HTR-8/SVneo (cell line): ENCODE data around the genes C6orf62, H3C1, H3C2, H4C3 and H2BC7.

- RRBS = 2% methylated on average over 2 of the region's 27 CpGs
These were observed at the start of gene C6orf62 for GRCh38 chr6:24718966-24719981. C6orf62 (minus strand) TSS chr6:24719154.

DNA sequence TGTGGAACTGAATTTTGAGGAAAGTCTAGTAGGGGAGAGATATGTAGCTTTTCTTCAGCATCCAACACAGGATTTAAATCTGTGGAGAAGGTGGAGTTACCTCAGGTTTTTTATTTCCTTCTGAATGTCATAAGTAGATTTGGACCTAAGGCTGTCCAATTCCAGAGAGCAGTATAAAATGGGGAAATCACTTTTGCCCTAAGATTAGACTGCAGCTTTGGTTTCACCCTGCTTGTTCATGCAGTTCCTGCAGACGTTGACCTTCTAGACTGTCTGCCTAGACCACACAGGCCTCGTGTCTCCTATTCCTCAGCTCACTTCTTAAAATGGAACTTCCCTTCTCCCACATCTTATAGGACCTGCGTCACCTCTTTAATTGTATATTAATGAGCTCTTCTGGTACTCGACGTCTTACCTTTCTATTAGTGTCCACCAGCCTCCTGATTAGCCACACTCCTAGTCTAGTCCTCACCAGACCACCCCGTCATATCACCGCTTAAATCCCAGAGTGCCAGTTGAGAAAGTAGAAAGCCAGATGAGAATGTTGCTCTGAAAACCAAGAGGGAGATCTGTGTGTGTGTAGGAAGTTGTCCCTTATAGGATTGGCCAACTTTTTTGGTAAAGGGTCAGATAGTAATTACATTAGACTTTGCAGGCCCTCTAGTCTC, 26.1 kb upstream of the C6orf62 start:
- RRBS = no CpG with 5 or more reads among the region's 7 CpGs

- RRBS = no CpG with 5 or more reads among the region's 1 CpG
These were observed 303 bp upstream of the ARMH2 start for GRCh38 chr6:24799143-24799296.

DNA sequence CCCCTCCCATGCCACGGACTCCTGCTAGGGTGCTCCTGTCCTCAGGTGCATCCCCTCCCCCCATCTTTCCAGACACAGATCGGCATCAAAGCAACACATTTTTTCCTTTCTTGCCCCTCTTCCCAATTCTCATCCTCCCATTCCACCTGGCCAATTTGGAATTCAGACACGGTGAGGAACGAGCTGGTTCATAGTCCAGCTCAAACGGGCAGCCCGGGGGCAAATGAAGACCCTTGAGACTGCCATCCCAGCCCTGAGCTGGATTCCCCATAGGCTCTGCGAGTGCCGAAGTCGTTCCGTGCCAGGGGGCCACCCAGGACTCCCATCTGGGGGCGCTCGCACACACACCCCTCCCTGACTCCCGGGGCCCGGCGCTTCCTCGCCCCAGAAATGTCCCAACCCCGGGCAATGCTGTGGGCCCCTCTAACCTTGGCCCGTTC, 25.6 kb downstream of the RIPOR2 start:
- RRBS = no CpG with 5 or more reads among the region's 18 CpGs

- RRBS = no CpG with 5 or more reads among the region's 5 CpGs
These were observed 9.3 kb downstream of the RIPOR2 start for GRCh38 chr6:24926361-24926941.

GRCh38 chr6:24980810-24981373, 45.1 kb upstream of the RIPOR2 start:
- RRBS = no CpG with 5 or more reads among the region's 2 CpGs

DNA sequence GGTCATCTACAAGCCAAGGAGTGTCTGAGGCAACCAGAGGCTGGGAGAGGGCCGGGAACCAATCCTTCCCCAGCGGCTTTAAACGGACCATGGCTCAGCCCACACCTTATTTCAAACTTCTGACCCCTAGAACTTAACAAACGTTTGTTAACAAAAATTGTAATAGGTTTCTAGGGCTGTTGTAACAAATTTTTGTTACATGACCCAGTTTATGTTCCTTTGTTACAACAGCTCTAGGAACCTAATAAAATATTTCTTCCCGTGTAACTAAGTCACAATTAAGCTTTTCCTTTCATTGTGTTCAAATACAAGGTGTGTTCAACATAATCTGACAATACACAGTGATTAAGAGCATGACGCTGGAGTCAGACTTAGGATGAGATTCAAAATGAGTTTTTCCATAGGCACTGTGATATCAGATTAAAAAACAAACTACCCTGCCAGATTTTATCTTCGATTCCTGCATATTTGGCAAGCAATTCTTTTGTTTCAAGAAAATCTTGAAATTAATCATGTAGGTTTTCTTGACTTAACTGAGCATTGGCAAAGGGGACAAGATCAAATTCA, 169.5 kb upstream of the RIPOR2 start:
- RRBS = no CpG with 5 or more reads among the region's 7 CpGs

DNA sequence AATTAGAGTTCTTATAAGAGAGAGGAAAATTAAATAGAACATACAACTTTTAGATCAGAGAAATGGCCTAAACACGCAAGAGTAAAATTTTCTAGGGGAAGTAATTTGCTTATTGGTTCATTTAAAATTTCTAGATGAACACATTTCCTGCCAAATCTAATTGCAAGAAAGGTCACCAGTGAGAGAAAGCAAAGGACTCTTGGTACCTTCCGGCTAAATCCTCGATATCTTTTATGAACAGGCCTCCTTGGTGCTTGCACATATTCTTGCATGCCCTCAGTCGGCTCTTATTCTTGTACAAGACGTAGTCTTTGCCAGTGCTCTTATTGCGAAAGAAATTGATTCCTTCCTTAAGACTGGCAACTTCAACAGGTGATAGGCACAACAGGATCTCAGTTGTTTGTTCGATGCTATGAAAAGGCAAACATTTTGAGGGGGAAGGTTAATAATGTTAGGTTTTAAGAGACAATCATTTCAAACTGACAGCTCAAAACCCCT, 141.7 kb upstream of the CARMIL1 start:
- RRBS = no CpG with 5 or more reads among the region's 7 CpGs

GRCh38 chr6:25296777-25297169, 17.6 kb downstream of the CARMIL1 start:
- RRBS = no CpG with 5 or more reads among the region's 2 CpGs

DNA sequence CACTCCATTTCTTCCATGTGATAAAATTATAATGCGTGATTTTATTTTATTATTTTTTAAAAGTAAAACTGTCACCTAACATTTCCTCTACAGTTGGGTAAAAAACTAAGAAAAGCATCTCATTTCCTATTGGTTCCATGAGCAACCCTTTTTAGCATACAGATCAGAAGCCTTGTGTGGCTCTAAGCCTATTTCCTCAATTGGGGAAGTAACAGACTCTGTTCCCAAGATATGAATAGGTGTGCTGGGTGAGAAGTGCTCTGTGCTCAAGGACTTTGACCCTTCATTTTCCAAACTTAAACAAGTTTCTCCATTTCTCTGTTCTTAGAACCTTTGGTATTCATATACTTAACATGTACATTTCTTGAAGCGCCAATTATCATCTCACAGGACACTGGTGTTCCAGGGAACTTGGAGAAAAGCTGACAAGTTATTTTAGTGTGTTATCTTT, 24.1 kb downstream of the CARMIL1 start:
- RRBS = no CpG with 5 or more reads among the region's 2 CpGs

DNA sequence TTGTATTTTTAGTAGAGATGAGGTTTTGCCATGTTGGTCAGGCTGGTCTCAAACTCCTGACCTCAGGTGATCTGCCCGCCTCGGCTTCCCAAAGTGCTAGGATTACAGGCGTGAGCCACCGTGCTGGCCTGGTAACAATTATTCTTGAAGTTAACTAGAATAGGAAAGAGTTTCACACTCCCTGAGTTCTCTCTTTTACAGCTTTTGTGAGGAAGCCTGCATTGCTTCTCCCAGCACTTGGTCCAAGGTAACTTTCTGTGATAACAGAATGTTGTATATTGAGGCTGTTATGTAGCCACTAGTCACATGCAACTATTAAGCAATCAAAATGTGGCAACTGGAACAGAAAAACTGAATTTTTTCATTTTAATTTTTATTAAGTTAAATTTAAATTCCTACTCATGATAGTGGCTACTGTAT, 2.4 kb downstream of the TRIM38 start:
- RRBS = no CpG with 5 or more reads among the region's 4 CpGs

- RRBS = no CpG with 5 or more reads among the region's 50 CpGs
These were observed at the start of gene H3C1 for GRCh38 chr6:26020071-26021033. H3C1 (plus strand) TSS chr6:26020451.

DNA sequence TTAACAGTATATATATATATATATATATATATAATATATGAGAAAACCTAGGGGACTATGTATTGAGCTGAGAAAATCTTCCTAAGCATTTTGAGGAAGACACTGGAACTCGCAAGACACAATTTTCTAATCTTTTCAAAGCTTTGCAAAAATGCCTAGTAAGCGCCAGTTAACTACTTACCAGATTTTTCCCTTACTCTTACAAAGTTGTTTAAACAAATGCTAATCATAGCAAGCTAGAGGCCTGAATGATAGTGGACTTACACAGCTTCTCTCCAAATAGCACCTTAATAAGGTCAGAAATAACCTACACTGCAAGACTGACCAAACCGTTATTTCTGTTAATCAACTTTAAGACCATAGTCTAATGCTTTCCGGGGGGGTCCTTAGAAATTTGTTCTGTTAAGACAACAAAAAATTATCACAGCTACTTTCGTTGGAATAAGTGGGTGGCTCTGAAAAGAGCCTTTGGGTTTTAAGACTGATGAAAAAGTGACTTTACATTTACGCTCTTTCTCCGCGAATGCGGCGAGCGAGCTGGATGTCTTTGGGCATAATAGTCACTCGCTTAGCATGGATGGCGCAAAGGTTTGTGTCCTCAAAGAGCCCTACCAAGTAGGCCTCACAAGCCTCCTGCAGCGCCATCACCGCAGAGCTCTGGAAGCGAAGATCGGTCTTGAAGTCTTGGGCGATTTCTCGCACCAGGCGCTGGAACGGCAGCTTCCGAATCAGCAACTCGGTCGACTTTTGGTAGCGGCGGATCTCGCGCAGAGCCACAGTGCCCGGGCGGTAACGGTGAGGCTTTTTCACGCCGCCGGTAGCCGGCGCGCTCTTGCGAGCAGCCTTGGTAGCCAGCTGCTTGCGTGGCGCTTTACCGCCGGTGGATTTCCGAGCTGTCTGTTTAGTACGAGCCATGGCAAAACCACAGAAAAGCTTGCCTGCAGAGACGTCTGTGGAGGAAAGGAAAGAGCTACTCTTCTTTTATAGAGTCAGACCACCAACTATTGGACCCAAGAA, at the start of gene H3C2:
H3C2 (minus strand) TSS at position 954 of the 1,017 bp plus-strand sequence.
- RRBS = no CpG with 5 or more reads among the region's 45 CpGs

- RRBS = no CpG with 5 or more reads among the region's 5 CpGs
These were observed 1.8 kb downstream of the H1-2 start for GRCh38 chr6:26054387-26054855.

DNA sequence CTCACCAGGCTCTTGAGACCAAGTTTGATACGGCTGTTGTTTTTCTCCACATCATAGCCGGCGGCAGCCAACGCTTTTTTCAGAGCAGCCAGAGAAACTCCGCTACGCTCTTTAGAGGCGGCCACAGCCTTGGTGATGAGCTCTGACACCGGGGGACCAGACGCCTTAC, 223 bp downstream of the H1-2 start:
- RRBS = under 1% methylated on average over 6 of the region's 9 CpGs

DNA sequence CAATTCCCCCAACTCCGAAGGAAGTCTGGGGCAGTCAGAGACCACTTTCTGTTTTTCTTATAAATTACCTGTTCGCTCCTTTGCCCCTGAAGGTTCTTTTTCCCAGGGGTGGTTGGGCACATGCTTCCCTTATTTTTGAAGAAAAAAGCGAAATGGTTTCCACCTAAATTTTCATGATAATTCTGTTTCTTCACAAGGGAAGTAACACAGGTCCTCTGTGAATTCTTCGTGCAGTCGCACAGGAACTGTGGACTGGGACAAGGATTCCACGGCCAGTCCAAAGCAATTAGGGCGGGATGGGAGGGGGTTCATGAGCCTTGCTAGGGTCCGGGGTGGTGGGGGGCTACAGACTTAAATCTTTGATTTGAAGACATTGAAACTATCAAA, 459 bp upstream of the H1-2 start:
- RRBS = no CpG with 5 or more reads among the region's 8 CpGs

DNA sequence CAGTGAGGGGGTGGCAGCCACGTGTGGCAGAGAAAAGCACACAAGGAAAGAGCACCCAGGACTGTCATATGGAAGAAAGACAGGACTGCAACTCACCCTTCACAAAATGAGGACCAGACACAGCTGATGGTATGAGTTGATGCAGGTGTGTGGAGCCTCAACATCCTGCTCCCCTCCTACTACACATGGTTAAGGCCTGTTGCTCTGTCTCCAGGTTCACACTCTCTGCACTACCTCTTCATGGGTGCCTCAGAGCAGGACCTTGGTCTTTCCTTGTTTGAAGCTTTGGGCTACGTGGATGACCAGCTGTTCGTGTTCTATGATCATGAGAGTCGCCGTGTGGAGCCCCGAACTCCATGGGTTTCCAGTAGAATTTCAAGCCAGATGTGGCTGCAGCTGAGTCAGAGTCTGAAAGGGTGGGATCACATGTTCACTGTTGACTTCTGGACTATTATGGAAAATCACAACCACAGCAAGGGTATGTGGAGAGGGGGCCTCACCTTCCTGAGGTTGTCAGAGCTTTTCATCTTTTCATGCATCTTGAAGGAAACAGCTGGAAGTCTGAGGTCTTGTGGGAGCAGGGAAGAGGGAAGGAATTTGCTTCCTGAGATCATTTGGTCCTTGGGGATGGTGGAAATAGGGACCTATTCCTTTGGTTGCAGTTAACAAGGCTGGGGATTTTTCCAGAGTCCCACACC, 3.5 kb downstream of the HFE start:
- RRBS = no CpG with 5 or more reads among the region's 6 CpGs

- RRBS = 2% methylated on average over 9 of the region's 49 CpGs
These were observed at the start of gene H4C3 for GRCh38 chr6:26103812-26104776. H4C3 (plus strand) TSS chr6:26103933.

GRCh38 chr6:26122766-26122889, 1.1 kb downstream of the H2BC4 start:
- RRBS = no CpG with 5 or more reads among the region's 1 CpG

- RRBS = no CpG with 5 or more reads among the region's 34 CpGs
These were observed at the start of gene H2BC7 for GRCh38 chr6:26199399-26200378. H2BC7 (plus strand) TSS chr6:26199516.